Brain (tissue), 1 donor: ENCODE measurements around a stretch of chr3.

DNA sequence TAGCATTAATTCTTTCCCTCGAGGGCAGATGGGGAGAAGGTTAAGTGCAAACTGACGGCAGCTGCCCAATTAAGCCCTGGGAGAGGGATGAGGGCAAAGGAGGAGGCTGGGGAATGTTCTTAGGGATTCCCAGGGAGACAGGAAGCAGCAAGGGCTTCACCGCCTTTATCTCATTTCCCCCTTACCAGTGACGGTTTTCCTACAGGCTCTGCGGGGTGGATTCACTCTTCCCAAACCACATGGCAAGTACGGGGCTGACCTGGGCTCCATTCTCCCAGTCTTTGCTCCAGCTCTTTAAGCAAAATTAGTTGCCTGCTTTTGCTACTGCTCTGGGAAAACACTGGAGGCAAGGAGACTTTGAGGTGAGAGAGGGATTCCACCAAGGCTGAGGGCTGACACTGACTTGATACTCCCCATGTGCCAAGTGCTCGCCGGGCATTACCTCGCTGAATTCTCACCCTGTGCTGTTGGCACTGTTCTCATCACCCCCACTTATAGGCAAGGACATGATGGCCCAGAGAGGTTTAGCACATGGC is 519.1 kb upstream of the PROK2 start:
- RRBS = no CpG with 5 or more reads among the region's 9 CpGs

DNA sequence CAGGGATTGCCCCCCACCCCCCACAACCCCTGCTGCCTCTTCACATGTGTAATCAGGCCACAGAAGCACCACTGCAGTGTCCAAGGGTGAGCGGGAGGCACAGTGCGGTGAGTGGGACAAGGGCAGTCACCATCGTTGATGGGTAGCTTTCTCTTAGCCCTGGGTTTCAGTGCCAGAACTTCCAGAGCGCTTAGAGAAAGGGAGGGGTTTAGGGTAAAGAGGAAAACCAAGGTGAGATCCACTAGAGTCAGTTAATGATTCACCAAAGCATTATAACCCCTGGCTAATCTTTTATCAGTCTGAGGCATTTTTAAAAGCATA is 94.8 kb downstream of the SHQ1 start:
- RRBS = no CpG with 5 or more reads among the region's 4 CpGs

DNA sequence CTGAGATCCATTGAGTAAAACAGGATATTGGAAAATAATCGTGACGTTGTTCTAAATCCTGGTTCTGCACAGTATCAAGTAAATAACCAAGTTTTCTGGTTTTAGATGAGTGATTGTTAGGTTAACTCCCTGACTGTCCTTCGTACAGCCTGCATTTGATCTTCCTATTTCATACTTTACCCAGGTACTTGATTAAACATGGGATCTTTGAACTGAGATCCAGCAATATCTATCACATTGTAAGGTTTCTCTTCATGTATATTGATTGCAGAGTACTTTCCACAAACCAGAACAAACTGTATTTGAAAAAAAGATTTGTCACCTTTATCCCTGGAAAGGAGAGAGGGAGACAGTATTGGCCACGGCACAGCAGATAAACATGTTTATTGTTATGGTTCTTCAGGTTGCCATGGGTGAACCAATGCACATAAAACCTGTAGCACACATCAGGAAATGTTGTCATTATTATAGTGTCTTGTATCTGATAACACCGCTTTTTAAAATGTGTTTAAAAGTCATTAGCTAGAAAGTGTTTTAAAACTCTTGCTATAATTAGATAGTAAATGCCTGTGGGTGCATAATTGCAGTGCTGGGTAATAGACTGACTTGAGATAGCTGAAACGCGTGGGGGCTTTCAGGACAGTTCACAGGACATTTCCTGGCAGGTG is 36.0 kb upstream of the PPP4R2 start:
- RRBS = no CpG with 5 or more reads among the region's 7 CpGs

DNA sequence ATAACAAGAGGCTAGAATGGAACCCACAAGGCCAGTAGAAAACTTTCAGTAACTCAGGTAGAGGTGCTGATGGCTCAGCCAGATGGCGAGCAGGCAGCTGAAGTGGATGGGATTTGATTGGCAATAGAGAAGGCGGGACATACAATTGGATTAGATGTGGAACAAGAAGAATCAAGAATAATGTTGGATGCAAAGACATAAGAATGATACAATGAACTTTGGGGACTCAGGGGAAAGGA is 276.8 kb downstream of the PDZRN3 start:
- RRBS = no CpG with 5 or more reads among the region's 2 CpGs

DNA sequence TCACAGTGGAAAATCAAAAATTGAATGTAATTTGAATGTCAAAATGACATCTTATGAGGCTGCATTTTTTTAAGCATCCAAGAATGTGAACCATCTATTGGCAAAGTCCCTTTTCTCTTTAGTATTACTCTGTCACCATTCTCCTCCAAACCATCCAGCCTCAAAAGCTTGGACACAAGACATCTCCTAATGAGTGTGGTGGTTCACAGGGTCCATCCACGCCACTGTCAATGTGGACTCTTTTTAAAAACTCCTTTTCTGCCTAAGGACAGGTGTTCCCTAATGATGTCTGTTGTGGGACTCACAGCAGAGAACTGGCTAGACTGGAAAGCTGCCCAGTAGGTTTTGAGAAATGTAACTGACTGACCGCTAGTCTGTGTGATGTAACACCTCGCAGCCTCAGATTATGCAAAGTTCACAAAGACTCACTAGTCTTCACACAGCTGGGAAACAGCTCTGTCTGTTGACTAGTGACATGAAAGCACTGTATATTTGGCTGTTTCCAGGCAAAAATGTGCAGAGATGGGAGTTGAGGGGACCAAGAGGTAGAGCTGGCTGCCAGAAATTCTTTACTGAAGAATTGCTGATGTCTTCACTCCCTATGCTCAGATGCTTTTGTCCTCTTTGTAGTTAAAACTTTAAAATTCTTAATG is 10.4 kb downstream of the PDZRN3 start:
- RRBS = no CpG with 5 or more reads among the region's 3 CpGs

DNA sequence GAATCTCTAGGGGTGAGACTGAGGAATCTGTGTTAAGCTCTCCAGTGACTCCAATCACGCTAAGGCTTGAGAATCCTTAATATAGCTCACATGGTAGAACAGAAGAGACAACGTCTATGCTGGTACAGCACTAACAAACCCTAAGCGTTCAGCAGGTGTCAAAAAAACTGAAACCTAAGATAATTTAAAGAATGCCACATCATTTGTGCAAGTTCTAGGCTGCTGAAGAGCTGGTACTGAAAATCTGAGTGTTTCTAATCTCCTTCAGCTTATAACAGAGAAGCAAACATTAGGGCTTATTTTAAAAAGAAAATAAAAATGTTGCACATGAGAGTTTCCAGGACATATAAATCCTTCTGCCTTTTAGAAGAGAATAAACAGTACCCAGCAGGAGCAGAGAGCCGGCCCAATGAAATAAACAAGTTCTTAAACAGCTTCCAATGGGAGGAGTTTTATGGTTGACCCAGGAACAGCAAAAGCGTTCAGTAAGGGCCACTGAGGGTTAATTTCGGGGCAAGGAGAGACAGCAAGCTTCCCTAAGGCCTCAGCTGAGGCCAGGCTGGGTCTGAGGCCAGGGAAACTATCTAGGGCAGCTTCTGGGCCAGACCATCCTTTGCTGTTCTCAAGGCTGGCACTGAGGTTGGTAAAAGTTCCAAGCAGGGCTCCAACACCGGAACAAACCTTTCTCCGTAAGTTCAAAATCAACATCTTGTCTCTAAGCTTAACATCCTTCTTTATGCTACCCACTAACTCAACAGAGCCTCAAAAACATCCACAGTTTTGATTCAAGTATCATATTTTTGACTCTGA is 3.4 kb downstream of the PDZRN3 start:
- RRBS = no CpG with 5 or more reads among the region's 8 CpGs

GRCh38 chr3:73658719-73659466 is 34.2 kb upstream of the PDZRN3 start:
- RRBS = no CpG with 5 or more reads among the region's 9 CpGs

DNA sequence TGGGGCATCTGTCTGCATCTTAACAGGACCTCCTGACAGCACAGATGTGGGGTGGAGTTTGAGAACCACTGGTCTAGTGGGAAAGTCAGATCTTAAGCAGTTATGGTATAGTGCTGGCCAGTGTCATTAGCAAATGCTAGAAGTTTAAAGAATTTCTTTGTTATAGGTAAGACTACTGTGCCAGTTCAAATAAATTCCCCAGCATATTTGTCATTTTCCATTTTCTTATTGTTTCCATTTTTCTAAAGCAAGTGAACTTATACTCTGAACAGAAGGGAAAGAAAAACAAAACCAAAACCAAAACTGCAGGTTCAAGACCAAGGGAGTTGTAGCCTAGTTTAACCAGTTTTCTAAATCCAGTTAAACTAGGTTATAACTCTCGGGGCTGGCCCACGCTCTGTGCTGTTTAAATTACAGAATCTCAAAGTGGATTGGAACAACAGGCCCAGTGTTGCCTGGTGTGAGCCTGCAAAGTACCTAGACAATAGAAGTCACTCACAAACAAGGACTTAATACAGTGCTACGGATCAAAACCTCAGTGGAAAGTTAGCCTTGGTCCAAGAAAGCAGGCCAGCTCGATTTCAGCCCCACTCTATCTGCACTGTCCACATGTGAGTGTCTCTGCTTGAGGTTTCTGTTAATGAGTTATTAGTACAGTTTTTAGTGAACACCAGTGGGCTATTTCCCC is 93.5 kb upstream of the PDZRN3 start:
- RRBS = no CpG with 5 or more reads among the region's 4 CpGs

- RRBS = no CpG with 5 or more reads among the region's 21 CpGs
Measured at GRCh38 chr3:74613521-74614212, 792 bp downstream of the CNTN3 start.

GRCh38 chr3:75422403-75422839 is 241.7 kb upstream of the FRG2C start:
- RRBS = no CpG with 5 or more reads among the region's 8 CpGs

DNA sequence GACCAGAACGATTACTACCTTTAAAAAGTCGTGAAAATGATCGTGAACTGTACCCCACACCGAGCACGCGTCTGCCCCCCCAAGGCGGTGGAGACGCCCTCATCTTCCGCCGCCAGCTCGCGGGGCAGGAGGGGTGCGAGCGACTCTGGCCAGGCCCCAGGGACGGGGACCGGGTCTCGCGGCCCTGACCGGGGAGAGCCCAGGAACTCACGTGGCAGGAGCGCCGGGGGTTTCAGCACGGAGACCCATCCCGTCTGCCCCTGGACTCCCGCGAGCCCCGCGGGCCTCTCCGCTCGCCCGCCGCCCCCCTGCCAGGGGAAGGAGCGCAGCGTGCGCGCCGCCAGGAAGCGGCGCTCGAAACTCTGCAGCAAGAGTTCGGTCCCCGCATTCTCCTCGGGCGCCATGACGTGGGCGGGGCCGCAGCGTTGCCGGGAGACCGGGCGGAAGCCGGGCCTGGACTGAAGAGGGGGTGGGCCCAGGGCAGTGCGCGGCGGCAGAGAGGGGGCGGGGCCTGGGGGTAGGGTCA is 229.4 kb upstream of the FRG2C start:
- RRBS = no CpG with 5 or more reads among the region's 56 CpGs

DNA sequence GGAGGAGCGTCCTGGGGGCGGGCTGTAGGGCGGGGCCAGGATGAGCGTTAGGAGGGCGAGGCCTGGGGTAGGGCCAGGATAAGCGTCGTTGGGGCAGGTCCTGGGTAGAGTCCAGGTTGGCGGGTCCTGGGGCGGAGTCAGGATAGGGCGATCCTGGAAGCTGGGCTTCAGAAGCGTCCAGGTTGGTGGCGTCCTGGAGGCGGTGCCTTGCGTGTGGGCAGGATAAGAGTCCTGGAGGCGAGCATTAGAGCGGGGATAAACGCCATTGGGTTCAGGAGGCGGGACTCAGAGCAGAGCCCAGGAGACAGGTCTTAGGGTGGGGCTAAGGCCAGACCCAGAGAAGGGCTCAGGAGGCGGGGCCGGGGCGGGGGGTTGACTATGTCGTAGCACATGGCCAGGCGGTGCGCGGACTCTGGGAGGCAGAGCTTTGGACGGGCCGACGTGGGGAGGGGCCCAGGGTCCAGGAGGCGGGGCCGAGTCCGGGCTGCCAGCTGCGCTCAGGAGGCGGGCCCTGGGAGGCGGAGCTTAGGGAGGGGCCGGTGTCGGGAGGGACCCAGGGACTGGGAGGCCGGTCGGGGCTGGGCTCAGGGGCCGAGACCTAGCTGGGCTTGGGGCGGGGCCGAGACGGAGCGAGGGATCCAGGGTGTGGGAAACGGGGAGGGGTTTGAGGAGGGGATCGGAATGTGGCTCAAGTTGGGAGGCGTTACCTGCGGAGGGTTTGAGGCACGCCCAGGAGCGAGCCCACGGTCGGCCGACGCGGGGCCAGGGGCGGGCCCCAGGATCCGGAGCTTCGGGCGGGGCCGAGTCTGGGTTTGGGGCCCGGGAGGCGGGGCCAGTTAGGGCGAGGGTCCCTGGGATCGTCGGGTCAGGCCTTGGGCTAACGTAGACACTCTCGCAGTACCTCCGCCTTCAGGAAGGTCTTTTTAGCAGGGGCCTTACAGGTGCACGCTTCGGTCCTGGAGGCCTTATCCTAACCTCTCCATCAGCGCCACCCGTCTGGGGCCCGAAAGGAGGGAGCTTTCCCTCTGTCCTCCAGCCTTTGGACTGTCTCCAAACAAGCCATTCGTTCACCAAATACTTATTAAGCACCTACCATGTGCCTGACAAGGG is 228.5 kb upstream of the FRG2C start:
- RRBS = no CpG with 5 or more reads among the region's 73 CpGs

DNA sequence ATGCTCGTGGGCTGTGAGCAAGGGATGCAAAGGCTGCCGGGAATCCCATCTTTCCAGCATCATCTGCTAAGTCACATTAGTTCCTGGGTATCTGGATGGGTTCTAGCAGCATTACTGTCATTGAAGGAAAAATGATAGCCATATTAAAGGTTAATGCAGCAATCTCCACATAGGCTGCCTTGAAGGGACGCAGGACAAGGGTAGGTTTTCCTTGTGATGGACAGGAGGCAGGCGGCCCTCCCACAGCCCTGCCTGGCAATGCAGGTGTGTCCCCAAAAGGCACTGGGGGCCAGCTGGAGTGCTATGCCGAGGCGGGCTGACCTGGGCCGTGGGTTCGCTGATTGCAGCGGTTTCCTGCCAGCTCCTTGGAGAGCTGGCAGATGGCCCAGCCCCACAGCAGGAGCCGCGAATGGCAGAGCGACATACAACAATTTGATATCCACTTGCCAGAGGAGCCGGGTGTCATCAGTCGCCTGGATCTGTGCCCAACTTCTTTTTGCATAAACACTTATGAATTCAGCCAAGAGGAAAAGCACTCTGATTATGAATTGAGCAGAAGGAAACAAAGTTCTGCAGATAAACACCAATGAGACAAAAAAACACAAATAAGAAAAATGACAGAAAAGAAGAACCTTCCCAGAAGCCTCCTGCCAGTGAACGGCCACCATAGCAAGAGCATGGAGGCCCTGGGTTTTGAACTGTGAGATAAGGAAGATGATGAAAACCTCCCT is 210.8 kb upstream of the FRG2C start:
- RRBS = no CpG with 5 or more reads among the region's 15 CpGs

- RRBS = no CpG with 5 or more reads among the region's 23 CpGs
Measured at GRCh38 chr3:75640983-75641713, 23.0 kb upstream of the FRG2C start.

GRCh38 chr3:78378626-78378948 is 1338.7 kb downstream of the ROBO2 start:
- RRBS = no CpG with 5 or more reads among the region's 2 CpGs

GRCh38 chr3:80994856-80995197 is 766.6 kb downstream of the GBE1 start:
- RRBS = no CpG with 5 or more reads among the region's 2 CpGs

- RRBS = no CpG with 5 or more reads among the region's 3 CpGs
Measured at GRCh38 chr3:82130141-82130641, 368.7 kb upstream of the GBE1 start.

DNA sequence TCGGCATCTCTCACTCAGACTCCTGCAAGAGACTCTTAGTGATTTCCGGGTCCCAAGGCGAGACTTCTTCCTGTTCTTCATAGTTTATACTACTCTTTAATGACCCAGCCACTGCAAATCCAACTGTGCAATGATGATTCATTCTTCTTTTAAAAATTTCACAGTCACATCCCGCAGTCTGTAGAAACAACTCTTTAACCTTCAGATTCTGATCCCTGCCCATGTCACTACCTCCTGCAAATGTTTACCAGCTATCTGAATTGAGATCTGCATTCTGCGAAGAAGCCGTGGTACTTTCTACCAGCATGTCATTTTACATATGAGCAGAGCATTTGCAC is 2.8 kb upstream of the VGLL3 start:
- RRBS = no CpG with 5 or more reads among the region's 6 CpGs

- RRBS = no CpG with 5 or more reads among the region's 15 CpGs
Measured at GRCh38 chr3:88189109-88189710, 39.5 kb downstream of the C3orf38 start.